HL-60 (cell line): ENCODE measurements around a stretch of chr10.

DNA sequence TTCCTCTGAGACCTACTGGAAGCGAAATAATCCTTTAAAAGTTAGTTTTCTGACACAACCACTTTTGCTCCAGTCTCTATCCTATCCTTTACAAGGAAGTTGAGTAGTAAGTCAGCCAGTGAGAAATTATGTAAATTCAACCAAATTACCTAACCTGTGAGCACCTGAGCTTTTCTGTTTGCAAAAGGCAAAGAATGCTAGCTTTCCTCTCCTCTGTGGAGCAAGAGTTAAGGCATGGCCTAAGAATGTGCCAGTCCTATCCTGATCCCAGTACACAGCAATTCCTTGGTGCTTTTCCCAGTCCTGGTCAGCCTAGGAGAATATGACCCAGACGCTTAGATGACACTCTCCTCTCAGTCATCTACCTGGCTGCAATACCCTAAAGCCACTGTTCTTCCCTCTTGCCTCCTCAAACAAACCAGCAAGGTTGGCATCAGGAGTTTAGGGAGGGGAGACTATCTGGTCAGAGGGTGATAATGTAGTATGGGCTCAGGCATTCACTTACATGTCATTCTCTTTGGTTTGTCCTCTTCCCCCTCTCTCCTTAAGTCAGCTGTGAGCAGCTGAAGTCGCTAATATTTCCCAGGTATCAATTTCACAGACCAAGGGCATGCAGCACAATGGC lies 4.1 kb downstream of the PDLIM1 start:
- RRBS = no CpG with 5 or more reads among the region's 3 CpGs

- RRBS = no CpG with 5 or more reads among the region's 9 CpGs
Measured at GRCh38 chr10:95305824-95306520, 15.2 kb upstream of the PDLIM1 start.

DNA sequence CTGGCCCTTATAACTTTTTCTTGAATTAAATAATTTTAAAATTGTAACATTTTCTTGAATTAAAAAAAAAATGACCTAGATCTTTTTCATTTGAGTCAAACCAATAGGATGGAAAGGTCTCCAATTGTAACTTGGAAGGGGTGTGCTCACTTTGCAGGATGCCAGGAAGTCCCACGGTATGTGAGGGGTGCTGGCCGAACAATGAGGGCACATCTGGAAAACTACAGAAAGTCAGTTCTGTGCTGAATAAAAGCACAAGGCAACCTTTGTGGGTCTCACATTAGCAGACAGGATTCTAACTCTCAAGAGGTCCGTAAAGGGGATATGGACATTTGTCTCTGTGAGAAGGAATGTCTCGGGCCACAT lies 52.8 kb upstream of the PDLIM1 start:
- RRBS = no CpG with 5 or more reads among the region's 4 CpGs

- RRBS = no CpG with 5 or more reads among the region's 8 CpGs
Measured at GRCh38 chr10:95351060-95351335, 60.2 kb upstream of the PDLIM1 start.

DNA sequence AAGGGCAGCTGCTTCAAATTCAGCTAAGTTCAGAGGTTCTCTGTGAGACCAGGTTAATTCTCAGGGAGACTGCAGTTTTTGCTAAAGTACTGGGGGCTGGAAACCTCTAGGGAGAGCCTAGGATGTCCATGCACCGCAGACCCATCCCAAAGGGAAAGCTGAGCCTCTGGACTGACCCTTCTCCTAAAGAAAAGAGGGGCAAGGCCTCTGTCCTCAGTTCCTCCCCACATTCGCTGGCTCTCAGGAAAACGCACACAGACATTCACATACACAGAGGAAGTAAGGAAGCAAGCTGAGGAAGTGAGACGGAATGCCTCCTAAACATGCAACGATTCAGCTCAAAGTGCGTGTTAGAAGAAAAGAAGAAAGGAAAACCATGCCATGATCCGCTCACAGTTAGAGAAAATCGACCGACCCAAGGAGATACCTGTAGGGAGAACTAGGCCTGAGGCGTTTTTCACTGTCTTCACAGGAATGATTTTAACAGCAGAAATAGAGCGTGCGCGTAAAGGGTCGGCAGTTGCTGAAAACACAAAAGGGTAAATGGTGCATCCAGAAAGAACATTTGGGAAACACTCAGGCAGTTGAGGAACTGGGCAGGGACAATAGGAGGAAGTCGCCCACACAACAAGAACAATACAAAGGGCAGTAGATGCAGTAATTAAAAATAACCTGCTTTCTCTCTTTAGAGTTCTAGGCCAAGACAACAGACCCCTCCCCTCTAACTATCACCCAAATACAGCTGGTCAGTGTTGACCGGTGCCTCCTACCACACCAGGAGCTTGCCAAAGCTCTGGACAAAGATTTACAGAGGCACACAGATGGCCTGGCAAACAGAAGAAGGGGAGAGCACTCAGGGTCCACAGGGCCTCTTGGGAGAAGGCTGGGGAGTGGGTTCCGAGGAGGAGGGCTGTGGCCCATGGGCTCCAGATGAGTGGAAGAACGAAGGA lies 126.7 kb downstream of the SORBS1 start:
- RRBS = no CpG with 5 or more reads among the region's 18 CpGs

GRCh38 chr10:95502655-95503520 lies 58.3 kb downstream of the SORBS1 start:
- RRBS = no CpG with 5 or more reads among the region's 1 CpG

- RRBS = no CpG with 5 or more reads among the region's 1 CpG
Measured at GRCh38 chr10:95506197-95506615, 55.0 kb downstream of the SORBS1 start.

- RRBS = no CpG with 5 or more reads among the region's 9 CpGs
Measured at GRCh38 chr10:95508439-95509488, 52.4 kb downstream of the SORBS1 start.

GRCh38 chr10:95511225-95512358 lies 49.6 kb downstream of the SORBS1 start:
- RRBS = no CpG with 5 or more reads among the region's 16 CpGs

DNA sequence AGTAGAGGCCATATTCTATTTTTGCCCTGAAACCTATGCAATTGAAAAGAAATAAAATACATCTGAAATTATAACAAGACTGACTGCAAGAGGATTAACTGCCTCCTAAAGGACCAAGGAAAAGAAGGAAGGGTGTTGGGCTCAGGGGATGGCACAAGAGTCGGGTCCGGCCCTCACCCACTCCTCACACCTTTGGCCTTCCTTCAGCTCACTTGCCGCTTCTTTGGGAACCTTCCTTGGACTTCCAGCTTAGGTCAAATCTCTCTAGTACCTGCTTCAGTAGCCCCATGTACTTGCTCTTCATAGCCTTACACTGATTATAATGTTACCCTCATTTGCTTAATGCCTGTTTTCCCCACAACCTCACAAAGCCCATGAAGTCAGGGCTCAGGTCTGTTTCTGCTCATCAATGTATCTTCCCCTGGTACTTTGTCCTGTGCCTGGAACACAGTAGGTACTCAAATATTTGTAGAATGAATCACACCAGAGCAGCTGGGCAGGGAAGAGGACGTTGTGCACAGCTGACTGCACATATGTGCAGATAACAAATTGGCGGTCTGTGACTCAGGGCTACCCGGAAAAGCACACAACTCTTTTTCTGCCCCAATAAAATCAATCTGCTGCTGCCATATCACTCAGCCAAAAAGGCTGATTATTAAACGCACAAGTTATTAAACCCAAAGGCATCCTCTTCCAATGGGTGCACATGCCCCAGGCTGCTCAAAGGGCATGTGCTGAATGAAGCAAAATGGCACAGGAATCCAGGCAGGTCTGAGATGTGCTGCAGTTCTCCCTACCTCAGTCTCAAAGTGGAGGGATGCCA lies 43.8 kb downstream of the SORBS1 start:
- RRBS = no CpG with 5 or more reads among the region's 7 CpGs

GRCh38 chr10:95561478-95561887 lies 312 bp upstream of the SORBS1 start:
- RRBS = 3% methylated on average over 13 of the region's 36 CpGs

- RRBS = no CpG with 5 or more reads among the region's 12 CpGs
Measured at GRCh38 chr10:96151630-96152533, 21.8 kb downstream of the ZNF518A start.

DNA sequence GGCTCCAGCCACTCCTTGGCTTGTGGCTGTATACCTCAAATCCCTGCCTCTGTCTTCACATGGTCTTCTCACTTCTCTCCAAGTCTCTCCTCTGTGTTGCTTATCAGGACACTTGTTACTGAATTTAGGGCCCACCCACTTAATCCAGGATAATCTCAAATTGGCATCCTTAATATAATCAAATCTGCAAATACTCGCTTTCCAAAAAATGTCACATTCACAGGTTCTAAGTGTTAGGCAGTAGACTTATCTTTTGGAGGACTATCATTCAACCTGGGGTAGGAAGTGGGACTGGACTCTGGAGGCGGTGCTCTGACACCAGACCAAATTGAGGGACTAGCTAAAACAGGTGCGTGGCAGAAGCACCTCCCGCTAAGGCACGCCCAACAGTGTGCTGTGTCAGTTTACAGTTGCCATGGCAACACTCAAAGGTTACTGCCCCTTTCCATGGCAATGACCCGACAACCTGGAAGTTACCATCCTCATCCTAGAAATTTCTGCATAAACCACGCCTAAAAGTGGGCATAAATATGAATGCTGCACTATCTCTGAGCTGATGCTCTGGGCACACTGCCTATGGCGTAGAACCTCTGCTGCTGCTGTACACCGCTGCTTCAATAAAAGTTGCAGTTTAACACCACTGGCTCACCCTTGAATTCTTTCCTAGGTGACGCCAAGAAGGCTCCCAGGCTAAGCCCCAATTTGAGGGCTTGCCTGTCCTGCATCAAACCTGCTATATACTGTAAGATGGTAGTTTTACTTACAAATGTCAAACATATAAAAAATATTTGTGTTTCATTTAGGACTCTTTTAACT lies 14.0 kb upstream of the BLNK start:
- RRBS = no CpG with 5 or more reads among the region's 10 CpGs

DNA sequence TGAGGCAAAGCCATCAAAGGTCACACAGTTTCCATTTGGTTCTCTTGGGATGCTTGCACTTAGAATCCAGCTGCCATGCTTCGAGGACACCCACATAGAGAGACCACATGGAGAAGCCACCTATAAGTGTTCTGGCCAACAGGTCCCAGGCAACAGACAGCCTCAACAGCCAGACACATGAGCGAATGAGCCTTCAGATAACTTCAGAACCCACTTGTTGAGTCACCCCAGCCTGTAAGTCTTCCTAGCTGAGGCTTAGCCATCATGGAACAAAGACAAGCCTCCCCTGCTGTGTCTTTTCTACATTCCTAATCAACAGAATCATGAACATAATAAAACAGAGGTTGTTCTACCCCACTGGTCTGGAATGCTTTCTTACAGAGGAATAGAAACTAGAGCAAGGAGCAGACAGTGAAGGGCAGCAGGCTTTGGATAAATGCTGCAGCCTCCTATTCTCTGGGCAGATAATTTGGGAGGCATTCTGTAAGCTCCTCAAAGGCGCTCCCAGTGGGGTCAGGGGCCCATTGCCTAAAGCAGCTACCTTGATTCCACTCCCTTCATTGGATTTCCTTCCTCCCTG lies 4.7 kb downstream of the TLL2 start:
- RRBS = no CpG with 5 or more reads among the region's 3 CpGs

- RRBS = no CpG with 5 or more reads among the region's 7 CpGs
Measured at GRCh38 chr10:96559862-96560533, 26.8 kb downstream of the TM9SF3 start.

DNA sequence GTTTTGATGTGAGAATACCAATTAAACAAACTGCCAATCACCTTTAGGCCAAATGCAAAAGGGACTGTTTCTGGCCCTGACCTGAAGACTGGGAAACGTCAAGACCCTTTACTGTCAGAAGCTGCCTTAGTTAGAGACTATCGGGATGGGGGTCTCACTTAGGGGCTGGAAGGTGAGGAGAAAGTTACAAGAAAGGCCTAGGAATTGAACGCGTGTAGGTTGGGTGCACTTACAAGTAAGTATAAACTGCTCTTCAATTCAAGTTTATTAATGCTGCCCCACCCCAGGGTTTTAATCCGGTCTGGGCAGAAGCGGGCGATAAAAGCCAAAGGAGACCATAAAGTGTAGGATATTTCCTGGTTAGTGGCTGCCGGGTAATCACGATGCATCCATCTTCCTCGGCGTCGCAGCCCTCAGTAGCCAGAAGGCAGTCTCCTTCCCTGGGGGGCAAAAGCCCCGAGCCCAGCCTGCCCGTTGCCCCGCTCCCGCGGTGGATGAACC lies 840 bp downstream of the TM9SF3 start:
- RRBS = 3% methylated on average over 4 of the region's 17 CpGs

DNA sequence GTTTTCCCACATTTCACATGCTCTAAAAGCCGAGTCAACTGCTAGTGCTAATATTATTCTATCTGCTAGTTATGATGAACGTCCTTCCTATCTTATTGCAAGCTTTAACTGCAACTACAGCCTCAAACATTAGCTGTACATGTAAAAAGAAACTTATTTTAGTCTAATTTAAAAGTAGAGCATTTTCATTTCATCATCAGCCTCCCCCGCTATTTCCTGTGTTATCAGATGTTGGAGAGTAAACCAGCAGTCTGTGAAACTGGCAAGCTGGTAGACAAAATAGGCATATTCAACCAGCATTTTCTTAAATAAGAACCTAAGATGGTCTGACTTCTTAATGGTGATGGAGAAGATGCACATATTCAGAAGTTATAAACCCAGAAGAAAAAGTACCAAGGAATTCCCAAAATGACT lies 25.0 kb downstream of the PIK3AP1 start:
- RRBS = no CpG with 5 or more reads among the region's 3 CpGs

- RRBS = no CpG with 5 or more reads among the region's 4 CpGs
Measured at GRCh38 chr10:96699327-96700064, 20.8 kb downstream of the PIK3AP1 start.

DNA sequence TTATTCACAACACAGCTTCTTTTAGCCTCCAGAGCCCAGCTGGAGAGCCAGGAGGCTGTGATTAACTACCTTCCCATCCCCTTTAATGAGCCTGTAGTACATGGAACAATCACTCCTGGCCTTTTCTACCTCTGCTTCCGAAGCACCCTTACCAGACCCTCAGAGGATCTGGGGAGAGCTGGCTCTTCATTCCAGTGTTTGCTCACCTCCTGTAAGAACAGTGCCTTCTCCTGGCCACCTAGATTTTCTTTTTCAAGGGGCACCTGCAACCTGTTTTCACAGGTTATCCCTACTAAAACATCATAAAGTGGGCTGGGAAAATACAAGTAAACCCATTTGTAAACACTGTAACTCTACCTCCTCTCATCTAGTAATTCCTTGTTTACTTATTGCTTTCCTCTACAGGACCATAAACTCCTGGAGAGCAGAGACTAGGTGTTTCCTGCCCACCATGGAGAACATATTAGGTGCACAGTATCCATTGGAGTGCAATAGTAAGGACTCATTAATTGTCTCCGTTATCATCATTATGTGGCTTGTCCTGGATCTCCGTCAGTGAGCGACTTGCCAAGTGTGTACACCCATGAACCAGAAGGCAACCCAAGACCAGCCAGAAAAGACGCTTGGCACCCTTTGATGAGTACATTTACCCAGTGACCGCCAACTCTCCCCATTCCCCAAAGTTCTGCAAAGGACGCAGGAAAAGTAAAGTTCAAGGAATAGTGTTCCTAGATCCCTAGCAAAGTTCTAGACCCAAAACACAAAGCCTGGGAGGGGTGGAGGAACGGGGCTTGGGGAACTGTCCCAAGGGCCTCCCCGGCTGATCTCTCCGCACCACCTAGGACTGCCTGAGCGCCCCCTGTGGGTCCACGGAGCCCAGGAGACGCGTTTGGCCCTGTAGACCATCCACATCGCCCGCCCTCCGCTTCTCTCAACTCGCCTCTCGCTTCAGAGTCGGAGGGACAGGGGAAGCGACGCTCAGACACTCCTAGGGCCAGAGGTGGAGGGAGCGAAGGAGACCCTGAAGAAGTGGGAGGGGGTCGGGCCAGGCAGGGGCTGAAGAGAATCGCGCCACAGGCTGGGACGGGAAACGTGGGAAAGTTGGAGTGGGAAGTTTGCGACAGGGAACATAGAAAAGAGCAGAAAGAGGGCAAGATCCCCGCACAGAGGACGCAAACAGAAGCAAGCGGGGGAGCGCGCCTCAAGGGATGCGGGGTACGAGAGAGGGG lies 784 bp downstream of the PIK3AP1 start:
- RRBS = no CpG with 5 or more reads among the region's 36 CpGs

DNA sequence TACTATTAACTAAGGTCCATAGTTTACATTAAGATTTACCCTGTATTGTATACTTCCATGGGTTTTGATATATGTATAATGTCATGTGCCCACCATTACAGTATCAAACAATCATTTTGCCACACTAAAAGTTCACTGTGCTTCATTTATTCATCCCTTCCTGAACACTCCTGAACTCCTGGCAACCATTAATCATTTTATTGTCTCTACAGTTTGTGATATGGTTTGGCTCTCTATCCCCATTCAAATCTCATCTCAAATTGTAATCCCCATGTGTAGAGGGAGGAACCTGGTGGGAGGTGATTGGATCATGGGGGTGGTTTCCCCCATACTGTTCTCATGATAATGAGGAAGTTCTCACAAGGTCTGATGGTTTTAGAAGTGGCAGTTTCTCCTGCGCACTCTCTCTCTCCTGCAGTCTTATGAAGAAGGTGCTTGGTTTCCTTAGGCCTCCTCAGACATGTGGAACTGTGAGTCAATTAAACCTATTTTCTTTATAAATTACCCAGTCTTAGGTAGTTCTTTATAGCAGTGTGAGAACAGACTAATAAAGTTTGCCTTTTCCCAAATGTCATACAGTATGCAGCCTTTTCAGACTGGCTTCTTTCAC lies 16.9 kb upstream of the PIK3AP1 start:
- RRBS = no CpG with 5 or more reads among the region's 1 CpG